Mammary epithelial cell (primary cell): ENCODE data around the genes AOC3, IFI35 and CFAP97D1.

DNA sequence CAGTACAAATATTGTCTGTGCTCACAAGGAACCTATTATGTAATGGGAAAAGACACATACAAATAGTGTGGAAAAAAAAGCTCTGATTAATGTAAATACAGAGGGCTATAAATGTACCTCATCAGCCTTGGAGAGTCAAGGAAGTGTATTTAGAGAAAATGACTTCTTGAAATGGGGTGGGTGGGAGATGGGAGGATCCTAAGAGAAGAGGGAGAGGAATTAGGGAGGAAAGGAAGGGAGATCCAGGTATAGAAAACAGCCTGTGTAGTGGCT, 6.5 kb downstream of the CNTD1 start:
- CAGE, long polyA plus RNA: no peak

DNA sequence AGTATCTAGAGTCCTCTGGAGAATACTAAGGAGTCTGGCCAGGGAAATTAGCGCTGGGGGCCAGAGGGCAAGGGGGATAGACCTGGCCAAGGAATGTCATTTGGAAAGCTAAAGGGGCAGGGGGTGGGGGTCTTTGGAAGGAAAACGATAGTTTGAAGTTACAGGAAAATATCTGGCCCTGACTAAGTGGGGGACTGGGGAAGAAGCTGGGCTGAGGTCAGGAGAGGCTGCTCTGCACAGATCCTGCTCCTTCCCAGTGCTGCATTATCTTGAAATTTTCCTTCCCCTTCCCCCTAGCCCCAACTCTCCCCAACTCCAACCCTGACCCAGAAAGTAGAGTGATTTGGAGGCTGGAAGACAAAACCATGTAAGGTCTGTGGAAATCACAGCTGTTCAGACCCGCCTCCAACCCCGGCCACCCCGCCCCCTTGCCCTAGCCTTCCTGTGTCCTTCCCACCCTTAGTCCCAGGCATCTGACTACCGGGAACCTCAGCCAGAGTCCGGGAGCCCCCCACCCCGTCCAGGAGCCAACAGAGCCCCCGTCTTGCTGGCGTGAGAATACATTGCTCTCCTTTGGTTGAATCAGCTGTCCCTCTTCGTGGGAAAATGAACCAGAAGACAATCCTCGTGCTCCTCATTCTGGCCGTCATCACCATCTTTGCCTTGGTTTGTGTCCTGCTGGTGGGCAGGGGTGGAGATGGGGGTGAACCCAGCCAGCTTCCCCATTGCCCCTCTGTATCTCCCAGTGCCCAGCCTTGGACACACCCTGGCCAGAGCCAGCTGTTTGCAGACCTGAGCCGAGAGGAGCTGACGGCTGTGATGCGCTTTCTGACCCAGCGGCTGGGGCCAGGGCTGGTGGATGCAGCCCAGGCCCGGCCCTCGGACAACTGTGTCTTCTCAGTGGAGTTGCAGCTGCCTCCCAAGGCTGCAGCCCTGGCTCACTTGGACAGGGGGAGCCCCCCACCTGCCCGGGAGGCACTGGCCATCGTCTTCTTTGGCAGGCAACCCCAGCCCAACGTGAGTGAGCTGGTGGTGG, at the start of gene AOC3:
AOC3 (plus strand) TSS at position 462 of the 1,036 bp plus-strand sequence.
- CAGE, long polyA plus RNA: no peak
- RRBS: 63% methylated on average over 6 of the region's 22 CpGs

GRCh38 chr17:42851774-42851999, 688 bp downstream of the AOC3 start:
- CAGE, long polyA plus RNA: no peak
- RRBS: no CpG with 5 or more reads among the region's 10 CpGs

DNA sequence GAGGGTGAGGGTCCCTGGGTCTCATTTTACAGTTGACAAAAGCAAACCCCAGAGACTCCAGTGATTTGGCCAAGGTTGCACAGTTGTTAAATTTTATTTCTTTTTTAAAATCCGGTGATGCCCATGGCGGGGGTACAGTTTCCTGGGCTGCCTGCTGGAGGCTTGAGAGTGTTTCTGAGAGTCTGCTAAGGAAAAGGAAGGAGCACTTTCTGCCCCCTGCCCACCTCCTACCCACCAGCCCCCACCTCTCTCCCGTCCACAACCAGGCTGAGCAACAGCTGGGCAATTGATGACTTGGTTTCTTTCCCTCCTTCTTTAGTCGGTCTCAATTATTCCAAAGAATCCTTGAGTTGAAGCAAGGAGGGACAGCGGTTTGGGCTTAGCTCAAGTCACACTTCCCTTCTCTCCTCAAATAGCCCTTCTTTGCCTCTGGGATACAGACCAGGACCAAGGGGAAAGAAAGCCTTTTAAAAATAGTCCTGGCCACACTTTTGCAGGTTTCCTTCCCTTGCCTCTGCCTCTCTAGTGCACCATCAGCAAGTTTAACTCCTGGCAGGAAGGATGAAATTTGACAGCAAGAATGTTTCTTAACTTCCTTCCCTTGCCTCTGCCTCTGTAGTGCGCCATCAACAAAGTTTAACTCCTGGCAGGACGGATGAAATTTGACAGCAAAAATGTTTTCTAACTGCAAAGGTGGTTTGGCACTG, 7.4 kb upstream of the G6PC1 start:
- CAGE, long polyA plus RNA: no peak
- RRBS: no CpG with 5 or more reads among the region's 7 CpGs

GRCh38 chr17:43006480-43007217, at the start of gene IFI35:
TSS of gene IFI35 (plus strand) at chr17:43006784.
- CAGE, long polyA plus RNA: no peak
- RRBS: no CpG with 5 or more reads among the region's 12 CpGs

DNA sequence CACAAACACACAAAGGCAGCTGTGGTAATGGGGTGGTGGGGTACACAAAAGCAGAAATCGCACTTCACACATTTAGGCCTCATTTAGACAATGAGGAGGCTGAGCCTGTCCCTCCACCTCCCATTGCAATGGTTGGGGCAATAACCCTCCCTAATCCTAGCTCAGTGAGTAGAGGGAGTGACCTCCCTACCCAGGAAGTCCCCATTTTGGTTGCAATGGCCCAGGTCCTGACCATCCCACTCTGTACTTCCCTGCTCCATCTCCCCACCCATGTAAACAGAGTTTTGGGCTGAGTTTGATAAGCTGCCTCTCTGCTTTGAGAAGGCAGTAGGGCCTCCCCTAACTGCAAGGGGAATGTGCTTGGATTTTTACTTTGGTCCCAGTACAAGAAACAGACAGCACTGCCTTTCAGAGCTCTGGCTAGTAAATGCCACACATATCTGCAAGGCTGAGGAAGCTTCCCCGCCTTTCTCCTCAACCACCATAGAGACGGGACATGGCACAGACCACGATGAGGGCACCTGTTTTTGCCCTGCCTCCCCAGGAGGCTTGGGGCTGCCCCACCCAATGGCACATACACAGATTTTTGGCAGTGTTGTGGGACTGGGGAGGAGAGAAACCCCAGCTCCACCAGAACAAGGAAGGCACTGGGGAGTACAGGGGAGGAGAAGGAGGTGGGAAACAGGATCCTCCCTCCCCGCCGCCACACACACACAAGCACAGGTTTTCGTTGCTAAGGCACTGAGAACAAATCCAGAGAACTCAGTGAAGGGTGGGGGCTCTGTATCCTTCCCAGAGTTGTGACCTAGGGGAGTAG, 7.3 kb downstream of the VAT1 start:
- CAGE, long polyA plus RNA: no peak
- RRBS: no CpG with 5 or more reads among the region's 7 CpGs

DNA sequence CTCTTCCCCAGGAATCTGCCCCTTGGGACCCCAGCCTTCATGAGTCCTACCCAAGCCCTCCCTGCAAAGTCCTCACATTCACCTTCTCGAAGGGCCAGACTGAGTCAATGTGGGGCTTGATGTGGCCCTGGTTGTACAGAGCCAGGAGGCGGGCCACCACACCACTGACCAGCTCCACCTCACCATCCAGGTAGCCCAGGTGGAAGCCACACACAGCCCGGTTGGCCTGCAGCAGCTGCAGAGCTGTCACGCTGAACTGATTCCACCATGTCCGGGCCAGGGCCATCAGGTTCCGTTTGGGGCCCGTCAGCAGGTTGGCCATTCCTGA, 6.0 kb downstream of the VAT1 start:
- CAGE, long polyA plus RNA: no peak
- RRBS: 99% methylated on average over 3 of the region's 7 CpGs

- CAGE, long polyA plus RNA: no peak
- RRBS: no CpG with 5 or more reads among the region's 23 CpGs
Measured at GRCh38 chr17:43020967-43021515, 1.1 kb downstream of the VAT1 start.

DNA sequence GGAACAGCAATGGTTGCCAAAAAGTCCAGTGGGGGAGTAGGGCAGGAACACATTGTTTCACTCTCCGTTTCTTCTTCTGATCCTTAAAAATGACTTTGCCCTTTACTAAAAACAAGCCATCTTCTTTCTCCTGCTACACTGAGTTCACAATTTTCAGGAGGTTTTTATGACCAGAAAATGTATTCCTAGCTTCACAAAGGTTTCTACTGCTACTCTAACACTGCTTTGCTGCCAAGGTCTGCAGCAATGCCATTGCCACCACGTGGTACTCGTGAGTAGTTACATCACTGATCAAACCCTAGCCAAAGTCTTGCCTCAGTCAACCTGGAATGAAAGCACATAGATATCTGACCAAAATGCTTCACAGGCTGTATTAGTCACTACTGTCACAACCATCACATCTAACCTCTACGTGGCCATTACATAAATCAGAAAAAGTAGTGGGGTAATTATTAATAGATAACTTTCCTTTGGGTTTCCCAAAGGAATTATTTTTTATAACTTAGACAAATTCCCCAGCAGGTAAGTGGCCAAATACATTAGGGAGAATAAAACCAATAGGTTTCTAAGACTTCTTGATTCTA, 40.6 kb downstream of the BRCA1 start:
- CAGE, long polyA plus RNA: no peak
- RRBS: no CpG with 5 or more reads among the region's 4 CpGs

- CAGE, long polyA plus RNA: no peak
- RRBS: no CpG with 5 or more reads among the region's 9 CpGs
Measured at GRCh38 chr17:43124486-43124819, 711 bp downstream of the BRCA1 start.

DNA sequence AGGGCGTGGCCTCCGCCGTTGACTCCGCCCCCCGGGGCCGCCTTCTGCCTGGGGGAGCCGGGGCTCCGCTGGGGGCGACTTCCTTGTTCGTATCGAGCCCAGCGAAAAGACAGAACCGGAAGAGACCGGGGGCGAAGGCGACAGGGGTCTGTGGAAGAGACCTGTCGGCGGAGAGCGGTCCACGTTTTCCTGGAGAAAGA, 13.1 kb upstream of the CCDC200 start:
- CAGE, long polyA plus RNA: no peak
- RRBS: no CpG with 5 or more reads among the region's 20 CpGs

DNA sequence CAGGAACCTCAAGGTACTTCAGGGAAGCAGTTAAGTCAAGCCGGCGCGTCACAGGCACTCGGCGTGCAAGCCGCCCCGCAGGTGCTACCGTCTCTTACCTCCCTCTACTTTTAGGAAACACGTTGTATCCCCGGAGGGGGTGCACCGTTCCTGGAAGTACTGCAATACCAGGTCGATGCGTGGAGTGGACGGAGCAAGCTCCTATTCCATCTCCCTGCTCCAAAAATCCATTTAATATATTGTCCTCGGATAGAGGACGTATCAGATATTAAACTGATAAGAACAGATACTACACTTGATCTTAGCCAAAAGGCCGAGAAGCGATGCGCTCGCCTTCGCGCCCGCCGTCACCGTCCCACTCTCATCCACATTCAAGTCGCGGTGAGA, 61.7 kb upstream of the CCDC200 start:
- CAGE, long polyA plus RNA: no peak
- RRBS: no CpG with 5 or more reads among the region's 27 CpGs

GRCh38 chr17:43393927-43394476, 4.8 kb upstream of the ARL4D start:
- CAGE, long polyA plus RNA: no peak
- RRBS: no CpG with 5 or more reads among the region's 11 CpGs

DNA sequence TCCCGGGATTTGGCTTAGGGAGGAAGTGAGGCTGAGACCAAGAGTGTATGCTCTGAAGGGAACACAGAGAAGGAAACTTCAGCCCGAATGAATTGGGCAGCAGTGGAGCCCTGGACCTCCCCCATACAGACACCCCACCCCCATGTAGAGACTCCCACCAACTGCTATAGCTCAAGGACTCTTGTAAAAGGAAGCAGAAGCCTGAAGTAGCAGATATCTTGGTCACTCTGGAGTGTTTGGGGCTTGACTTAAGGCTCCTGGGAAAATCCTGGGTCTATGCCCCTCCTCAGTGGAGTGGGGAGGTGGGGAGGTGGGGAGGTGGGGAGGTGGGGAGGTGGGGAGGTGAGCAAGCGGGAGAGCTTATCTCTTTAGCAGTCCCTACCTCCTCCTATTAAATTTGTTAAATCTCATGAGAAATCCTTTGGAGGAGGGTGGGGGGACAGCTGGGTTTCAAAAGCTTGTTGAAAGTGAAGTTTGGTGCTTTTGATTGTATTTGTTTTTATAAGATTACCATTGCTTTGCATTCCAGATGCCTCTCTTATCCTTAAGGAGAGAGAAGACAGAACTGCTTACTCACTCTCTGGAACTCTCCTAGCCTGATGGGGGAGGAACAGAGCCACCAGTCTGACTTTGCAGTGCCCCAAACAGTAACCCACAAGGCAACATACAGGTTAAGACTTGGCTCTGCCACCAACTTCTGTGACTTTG, 8.3 kb downstream of the ARL4D start:
- CAGE, long polyA plus RNA: no peak
- RRBS: no CpG with 5 or more reads among the region's 3 CpGs

GRCh38 chr17:43411431-43411791, 12.6 kb downstream of the ARL4D start:
- CAGE, long polyA plus RNA: no peak
- RRBS: no CpG with 5 or more reads among the region's 2 CpGs

GRCh38 chr17:43449611-43450267, 34.0 kb upstream of the DHX8 start:
- CAGE, long polyA plus RNA: no peak
- RRBS: no CpG with 5 or more reads among the region's 5 CpGs

GRCh38 chr17:43477892-43478345, 5.9 kb upstream of the DHX8 start:
- CAGE, long polyA plus RNA: no peak
- RRBS: no CpG with 5 or more reads among the region's 6 CpGs

DNA sequence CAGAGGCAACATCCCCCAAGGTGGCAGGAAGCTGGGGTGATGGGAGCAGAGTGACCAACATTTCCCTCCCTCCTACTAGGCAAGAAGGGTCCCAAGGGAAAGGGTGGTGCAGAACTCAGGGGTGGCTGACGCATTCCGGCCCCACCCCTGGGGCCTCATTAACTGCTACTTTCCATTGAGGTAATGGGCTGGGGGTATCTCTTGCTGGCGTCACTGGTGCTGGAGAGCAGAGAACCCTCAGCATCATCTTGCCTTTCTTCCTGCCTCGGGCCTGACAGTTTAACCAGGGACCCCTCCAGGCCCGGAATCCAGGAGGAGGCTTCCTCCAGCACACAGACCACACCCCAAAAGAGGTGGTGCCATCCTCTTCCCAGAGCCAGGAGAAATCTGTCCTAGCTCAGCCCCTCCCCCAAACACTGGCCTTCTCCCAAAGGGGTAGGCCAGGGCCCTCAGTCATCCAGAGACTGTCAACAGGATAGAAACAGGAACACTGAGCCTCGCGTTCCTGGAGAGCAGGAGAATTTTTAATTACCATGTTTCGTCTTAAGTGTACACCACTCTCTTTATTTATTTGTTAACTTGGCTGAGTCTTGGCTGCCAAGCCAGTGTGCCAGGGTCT, 5.3 kb downstream of the ETV4 start:
- CAGE, long polyA plus RNA: no peak
- RRBS: no CpG with 5 or more reads among the region's 8 CpGs

DNA sequence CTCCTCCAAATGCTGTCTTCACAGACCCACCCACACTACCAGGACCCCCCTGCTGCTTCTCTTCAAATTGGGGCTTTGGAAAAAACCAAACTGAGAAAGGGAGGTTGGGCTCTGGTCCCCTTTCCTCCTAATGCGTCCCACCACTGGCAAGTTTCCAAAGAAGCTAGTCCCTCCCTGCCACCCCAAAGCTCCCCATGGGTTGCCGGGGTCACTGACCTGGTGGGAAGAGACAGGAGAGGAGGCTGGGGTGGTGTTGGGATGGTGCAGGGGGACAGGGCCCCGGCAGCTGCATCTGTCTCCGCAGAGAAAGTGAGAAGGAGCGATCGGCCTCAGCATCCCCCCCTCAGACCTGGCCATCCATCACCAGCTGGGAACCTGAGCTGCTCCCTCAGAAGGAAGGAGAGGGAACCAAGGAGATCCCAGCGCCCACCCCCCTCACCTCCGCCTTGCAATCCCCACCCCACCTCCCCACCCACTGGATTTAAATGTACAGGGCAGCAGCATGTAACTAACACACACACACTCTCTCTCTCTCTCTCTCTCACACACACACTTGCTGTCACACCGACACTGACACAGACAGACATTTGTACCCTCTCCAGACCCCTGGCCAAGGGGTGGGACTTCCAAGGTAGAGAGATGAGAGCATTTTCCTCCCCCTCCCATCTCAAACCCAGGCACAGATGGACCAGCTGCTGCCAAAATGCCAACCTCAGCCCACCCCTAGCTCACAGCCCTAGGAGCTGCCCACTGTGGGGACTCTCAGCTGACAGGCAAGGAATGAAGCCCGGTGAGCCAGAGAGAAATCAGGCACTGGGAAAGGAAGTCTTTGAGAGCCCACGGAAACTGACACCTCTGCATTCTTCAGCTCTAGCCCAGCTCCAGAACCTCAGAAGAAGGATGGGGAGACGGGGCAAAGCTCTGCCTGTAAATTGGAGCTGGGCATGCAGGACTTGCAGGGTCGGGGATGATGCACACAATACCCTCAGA, 3.1 kb downstream of the ETV4 start:
- CAGE, long polyA plus RNA: no peak
- RRBS: 78% methylated on average over 2 of the region's 13 CpGs

- CAGE, long polyA plus RNA: no peak
- RRBS: no CpG with 5 or more reads among the region's 5 CpGs
Measured at GRCh38 chr17:43780239-43780572, at the start of gene CFAP97D1. TSS of gene CFAP97D1 (plus strand) at chr17:43780435.